HTR-8/SVneo (cell line): ENCODE measurements around a stretch of chr10.

DNA sequence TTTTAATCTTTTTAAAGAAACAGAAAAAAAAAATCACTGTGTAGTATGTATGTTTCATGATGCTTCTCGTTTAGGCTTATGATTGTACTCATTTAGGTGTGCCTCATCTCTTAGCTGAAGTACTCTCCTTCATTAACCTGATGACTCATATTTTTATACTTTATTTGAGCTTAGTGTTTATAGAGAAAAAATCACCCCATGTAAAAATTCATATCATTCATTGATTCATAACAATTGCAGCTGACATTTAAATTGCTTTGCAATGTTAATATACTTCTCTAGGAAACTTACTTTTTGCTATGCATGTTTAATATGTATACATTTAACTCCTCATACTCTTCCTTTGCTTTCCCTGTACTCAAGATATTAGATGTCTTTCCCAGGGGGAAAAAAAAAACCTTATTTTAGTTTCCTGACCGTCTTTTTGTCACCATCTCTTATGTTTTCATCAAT is 159.0 kb downstream of the MLLT10 start:
- RRBS, result no CpG with 5 or more reads among the region's 2 CpGs

GRCh38 chr10:21798397-21799059 is 205.0 kb downstream of the DNAJC1 start:
- RRBS, result no CpG with 5 or more reads among the region's 2 CpGs

- RRBS, result 1% methylated on average over 34 of the region's 71 CpGs
These were observed 597 bp downstream of the DNAJC1 start for GRCh38 chr10:22002656-22003610.

DNA sequence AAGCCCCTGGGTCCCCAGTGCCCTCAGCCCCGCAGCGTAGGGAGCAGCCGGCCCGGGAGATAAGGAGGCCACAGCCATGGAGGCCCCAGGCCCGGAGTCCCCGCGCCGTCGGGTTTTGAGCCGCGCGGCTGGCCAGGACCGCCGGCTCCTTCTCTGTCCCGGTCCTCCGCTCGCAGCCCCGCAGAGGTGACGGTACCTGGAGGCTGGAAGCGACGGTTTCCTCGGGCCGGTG is 35.3 kb upstream of the EBLN1 start:
- RRBS, result 99% methylated on average over 19 of the region's 23 CpGs

GRCh38 chr10:22477340-22478053 is 132.2 kb downstream of the SPAG6 start:
- RRBS, result 95% methylated on average over 44 of the region's 61 CpGs

GRCh38 chr10:22625426-22626113 is 88.8 kb downstream of the PIP4K2A start:
- RRBS, result no CpG with 5 or more reads among the region's 9 CpGs

DNA sequence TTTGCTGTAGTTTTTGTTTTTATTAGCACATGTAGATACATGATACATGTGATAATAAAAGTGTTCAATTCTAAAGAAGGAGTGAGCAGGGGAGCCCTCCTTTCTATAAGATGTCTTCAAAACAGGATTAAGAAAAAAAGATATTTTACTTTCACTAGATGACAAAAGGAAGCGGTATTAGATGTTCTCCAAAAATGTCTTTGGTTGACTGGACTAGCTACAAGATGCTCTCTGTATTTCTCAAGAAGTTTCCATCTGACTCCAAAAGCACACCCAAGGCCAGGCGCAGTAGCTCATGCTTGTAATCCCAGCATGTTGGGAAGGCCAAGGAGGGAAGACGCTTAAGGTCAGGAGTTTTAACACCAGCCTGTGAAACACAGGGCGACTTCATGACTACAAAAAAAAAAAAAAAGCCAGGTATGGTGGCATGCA is 84.6 kb downstream of the PIP4K2A start:
- RRBS, result no CpG with 5 or more reads among the region's 4 CpGs

DNA sequence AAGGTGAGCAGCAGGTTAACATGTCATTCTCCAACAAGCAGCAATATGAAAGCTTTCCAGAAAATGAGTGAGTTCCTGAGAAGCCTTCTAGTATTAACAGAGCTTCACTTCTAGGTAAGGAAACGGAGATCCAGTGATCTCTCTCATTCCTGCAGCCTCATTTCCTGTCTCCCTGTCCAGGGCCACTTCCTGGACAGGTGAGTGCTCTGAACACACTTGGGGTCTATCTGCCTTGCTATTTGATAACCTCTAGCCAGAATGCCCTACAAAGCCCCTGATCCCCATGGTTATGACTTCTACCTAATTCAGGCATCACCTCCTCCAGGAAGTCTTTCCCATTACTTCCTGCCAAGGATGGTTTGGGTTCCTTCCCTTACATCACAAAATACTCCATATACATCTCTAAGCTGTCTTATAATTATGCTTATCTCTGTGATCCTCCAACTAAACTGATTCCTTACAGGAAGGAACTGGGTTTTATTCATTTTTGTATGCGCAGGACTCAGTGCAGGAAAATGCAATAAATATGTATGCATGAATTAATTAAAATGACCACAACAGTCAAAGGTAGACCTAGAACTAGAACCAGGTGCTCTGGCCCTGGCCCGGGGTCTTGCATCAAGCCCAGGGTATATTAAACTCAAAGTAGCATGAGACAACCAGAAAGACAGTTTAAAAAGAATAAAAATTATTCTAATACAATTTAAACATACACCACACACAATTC is 41.4 kb downstream of the PIP4K2A start:
- RRBS, result no CpG with 5 or more reads among the region's 3 CpGs

DNA sequence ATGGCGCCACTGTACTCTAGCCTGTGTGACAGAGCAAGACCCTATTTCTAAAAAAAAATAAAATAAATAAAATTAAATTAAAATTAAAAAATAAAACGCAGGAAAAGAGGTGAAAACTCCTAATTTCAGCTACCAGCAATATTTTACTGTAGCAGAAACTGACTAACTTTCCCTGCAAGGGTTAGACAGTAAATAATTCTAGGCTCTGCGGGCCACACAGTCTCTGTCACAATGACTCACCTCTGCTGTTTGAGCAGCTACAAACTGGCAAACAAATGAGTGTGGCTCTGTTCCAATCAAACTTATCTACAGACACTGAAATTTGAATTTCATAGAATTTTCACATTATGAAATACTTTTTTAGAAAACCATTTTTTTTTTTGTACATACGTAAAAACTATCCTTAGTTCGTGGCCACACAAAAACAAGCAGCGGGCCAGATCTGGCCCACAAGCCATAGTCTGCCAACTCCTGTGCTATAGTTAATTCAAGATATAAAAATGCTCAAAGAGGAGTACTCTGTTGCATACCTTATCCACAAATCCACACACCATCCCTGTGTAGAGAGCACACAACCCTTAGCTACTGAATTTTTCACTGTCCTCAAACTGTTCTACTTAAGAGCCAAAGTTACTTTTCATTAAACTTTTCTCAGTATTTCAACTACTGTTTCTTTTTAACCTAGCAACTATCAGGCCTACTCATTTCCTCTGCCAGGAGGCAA is 32.6 kb downstream of the PIP4K2A start:
- RRBS, result no CpG with 5 or more reads among the region's 6 CpGs

GRCh38 chr10:22692499-22693160 is 21.7 kb downstream of the PIP4K2A start:
- RRBS, result no CpG with 5 or more reads among the region's 5 CpGs

- RRBS, result no CpG with 5 or more reads among the region's 3 CpGs
These were observed 1.9 kb downstream of the MSRB2 start for GRCh38 chr10:23097208-23097808.

DNA sequence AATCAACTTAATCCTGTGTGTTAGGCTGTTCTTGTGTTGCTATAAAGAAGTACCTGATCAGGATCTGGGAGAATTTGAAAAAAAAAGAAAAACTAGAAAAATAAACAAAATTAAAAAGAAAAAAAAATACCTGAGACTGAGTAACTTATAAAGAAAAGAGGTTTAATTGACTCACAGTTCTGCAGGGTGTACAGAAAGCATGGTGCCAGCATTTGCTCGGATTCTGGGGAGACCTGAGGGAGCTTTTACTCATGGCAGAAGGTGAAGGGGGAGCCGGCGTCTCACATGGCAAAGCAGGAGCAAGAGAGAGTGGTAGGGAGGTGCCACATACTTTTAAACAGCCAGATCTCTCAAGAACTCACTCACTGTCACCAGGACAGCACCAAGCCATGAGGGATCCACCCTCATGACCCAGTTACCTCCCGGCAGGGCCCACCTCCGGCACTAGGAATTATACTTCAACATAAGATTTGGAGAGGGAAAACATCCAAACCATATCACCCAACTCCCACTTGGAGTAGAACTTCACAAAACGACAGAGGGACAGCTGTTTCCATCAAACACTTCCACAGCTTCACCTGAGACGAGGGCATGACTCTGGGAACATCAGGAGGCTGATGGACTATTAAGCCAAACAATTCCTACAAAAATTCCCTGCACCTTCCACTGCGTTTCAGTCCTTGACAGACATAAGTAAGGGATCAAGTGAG is 25.8 kb downstream of the MSRB2 start:
- RRBS, result no CpG with 5 or more reads among the region's 8 CpGs

DNA sequence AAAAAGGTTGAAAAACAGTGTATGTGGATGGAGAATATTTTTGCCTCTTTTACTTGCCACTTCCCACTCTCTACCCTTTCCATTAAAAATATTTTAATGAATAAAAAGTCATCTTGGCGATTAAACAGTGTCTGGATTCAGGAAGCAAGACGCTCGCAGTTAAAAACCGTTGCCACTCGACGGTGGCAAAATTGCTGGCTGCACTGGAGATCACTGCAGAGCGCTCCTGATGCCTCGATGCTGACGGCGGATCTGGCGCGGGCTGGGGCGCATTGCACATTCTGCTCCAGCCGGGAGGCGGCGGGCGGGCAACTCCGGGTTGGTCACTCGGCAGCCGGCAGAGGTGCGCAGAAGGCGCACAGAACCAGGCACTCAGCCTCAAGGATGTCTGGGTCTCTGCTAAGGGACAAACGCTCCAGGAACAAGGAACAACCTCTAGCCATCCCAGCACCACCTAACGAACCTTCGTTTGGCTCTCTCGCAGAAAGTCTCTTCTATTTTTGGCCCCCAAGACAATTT is 254.5 kb downstream of the OTUD1 start:
- RRBS, result no CpG with 5 or more reads among the region's 26 CpGs

DNA sequence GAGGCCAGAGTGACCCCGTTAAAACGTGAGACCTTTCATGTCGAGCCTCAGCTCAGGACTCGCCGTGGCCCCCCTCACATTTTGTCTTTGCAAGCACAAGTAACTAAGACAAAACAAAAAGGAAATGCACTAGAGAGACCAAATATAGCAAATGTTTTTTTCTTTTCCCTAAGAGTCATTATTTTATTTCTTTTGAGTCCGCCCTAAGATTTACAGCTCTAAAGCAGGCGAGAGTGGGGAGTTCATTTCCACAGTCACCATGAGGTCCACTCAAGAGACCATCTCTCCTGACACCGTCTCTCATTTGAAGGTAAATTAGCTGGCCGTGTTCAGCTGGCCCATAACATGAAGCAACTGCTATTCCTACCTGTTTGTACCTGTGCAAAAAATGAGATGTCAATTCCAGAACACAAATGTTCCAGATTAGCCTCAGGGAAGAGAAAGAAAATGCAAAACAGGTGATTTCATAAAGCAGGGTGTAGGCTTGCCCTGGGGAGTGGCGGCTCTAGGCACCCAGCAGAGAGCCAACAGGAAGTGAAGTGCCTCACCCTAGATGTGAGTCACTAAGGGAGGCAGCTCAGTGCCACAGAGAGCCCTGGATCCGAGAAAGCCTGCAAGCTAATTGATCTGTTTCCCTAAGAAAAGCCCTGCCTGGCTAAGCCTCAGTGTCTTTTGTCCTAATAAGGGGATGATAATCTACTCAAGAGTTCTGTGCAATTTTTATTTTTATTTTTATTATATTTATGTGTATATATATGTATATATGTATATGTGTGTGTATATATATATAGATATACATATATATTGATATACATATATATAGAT is 240.1 kb downstream of the ARHGAP21 start:
- RRBS, result no CpG with 5 or more reads among the region's 11 CpGs

DNA sequence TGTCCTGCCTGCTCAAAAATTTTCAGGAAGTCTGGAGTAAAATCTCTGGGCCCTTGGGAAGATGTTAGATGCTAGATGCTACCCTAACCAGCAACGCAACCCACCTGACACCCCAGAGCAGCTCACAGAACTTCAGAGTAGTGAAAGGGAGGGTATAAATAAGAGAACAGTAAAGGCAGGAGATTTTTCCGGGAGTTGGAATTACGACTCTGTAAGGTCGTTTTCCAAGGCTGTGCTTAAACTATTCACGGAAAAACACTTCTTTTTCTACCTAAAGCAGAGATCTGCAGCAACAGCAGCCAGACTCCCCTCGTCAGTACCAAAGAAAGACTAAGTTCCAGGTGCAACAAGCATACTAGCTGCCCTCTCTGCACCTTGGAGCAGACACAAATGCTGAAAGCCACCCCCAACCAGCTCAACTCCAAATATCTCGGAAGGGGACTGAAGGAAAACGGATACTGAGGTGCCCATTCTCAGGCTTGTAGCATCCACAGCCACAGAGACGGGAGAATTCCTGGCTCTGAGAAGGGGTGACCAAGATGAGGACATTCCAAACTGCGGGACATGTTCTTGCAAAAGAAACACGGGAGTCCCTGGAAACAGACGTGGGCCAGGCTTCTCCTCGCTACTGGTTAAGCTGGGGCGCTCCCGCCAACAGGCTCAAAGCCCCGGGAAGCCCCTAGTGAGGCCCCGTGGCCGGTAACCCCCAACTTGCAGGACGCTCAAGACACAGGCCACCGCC is 2.5 kb downstream of the ARHGAP21 start:
- RRBS, result 5% methylated on average over 3 of the region's 20 CpGs

- RRBS, result 6% methylated on average over 1 of the region's 18 CpGs
These were observed 1.9 kb downstream of the ARHGAP21 start for GRCh38 chr10:24721805-24722164.

- RRBS, result no CpG with 5 or more reads among the region's 3 CpGs
These were observed 1.4 kb downstream of the ARHGAP21 start for GRCh38 chr10:24722429-24722496.

DNA sequence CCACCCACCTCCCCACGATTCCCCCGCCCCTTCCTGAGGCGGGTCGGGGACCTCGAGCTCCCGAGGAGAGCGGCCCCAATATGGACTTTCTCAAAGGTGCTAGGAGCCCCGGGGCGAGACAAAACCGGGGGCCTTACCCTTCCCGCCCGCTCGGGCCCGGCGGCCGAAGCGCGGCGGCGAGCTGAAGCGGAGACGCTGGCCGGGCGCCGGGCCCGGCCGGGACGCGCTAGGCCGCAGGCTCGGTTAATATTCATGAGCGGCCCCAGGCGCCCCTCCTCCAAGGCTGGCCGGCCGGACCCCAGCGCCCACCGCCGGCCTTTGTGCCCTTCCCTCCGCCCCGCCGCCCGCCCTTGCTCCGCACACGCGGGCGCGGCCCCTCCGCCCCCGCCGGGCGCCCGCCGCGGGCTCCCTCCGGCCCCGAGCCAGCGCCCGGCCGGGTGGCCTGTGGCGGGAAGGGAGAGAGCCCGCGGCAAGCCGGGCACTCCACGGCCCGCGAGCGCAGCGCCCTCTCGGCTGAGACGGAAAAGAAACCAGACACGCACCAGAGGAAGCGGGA is 589 bp downstream of the ARHGAP21 start:
- RRBS, result 2% methylated on average over 42 of the region's 72 CpGs

GRCh38 chr10:24953226-24954160 is 1.1 kb upstream of the PRTFDC1 start:
- RRBS, result no CpG with 5 or more reads among the region's 19 CpGs

DNA sequence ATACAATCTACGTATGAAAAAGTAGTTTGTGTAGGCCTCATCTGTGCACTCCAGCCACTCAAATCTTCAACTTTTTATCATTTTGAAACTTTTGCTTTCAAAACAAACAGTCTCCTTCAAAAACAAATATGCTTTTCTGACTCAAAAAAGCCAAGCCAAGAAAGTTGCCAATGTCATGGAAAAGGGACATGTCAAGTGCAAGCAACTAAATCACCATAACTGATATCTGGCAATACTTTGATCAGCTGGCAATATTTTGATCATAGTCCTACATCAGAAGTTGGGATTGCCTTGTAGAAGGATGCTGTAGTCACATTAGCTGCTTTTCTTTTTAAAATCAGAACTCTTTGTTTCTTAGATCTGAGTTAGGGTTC is 13.2 kb downstream of the THNSL1 start:
- RRBS, result no CpG with 5 or more reads among the region's 1 CpG